Tibial nerve (tissue), 3 donors: ENCODE measurements around a stretch of chr1.

DNA sequence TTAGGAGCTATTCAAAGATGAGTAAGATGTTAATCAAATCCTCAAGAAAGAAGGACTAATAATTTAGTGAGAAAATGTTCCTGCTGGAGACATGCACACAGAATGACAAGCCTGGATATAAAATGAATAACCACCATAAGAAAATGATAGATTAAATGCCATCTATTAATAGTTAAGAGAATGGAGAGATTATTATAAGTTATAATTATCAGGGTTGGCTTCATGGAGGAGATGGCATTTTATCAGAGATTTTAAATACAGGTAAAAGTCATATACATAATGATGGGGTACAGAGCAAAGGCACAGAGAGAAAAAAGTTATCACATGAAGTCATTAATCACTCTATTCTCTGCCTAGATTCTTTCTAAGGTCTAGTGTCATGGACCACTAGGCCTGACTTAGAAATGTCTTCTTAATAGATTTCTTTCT lies 637.5 kb upstream of the CAMK1G start:
- PRO-cap = no peak
- RAMPAGE, long total RNA, 3 experiments = no peak in any of the 3 experiments

- PRO-cap = no peak
- RAMPAGE, long total RNA, 3 experiments = no peak in any of the 3 experiments
Observed at GRCh38 chr1:209427252-209427605, 156.3 kb upstream of the CAMK1G start.

DNA sequence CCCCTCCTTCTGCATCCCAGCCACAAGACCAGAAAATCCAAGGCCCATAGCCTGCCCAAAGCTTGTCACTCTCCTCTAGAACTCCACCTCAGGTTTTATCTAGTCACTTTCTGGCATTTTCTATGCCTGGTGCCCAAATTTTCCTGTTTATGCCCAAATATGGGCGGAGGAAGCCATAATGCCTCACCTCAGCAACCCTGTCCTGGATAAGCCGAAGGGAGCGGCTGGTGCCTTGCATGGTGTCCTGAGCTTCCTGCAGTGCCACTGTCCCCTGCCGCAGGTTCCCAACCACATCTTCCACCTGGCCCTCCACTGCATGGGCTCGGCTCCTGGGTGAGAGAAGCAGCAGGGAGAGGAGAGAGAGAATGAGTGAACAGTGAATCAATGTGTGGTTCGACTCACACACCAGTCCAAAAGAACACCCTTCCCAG lies 34.2 kb downstream of the CAMK1G start:
- PRO-cap = no peak
- RAMPAGE, long total RNA, 3 experiments = no peak in any of the 3 experiments

DNA sequence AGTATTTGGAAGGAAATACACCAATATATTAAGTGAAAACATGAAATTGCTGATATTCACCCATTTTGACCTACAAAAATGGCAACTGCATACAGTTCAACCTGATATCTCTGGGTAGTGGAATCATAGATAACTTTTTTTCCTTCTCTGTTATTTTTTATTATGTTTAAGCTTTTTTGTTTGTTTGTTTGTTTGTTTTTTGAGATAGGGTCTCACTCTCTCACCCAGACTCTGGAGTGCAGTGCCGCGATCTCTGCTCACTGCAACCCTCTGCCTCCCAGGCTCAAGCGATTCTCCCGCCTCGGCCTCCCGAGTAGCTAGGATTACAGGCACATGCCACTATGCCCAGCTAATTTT lies 10.0 kb downstream of the LAMB3 start:
- PRO-cap = no peak
- RAMPAGE, long total RNA, 3 experiments = no peak in any of the 3 experiments

GRCh38 chr1:209685746-209686574 lies 10.7 kb downstream of the G0S2 start:
- PRO-cap = no peak
- RAMPAGE, long total RNA, 3 experiments = no peak in any of the 3 experiments

- PRO-cap = no peak
- RAMPAGE, long total RNA, 3 experiments = no peak in any of the 3 experiments
Observed at GRCh38 chr1:209884623-209885275, 53.3 kb upstream of the SYT14 start.

DNA sequence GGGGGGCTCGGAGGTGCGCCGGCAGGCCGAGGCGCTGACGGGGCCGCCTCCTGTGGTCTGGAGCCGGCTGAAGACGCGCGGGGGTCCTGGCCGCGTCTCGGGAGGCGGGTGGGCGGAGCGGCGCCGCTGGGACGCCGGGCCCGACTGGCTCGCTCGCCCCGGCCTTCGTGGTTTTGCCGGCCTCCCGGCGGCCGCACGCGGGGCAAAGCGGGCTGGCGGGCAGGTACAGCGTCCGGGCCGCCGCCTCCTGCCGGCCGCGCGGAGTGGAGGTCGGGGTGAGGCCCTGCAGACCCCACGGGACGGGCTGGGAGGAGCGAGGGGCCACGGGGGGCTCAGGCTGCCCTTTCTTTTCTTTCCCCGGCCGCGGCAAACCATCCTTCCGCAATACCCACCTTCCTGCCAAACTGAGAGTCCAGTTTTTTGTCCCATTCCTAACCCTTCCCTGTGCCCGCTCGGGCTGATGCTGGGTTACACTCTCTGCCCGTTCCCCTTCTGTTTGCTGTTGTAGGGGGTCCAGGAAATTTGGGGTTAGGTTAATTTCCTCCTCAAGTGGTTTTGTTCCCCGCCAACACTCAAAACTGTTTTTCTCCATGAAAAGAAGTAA lies 413 bp downstream of the SYT14 start:
- PRO-cap = no peak
- RAMPAGE, long total RNA, 3 experiments = no peak in any of the 3 experiments

- PRO-cap = no peak
- RAMPAGE, long total RNA, 3 experiments = no peak in any of the 3 experiments
Observed at GRCh38 chr1:210070017-210070216, 131.9 kb downstream of the SYT14 start.

GRCh38 chr1:210222267-210222736 lies 10.3 kb upstream of the SERTAD4 start:
- PRO-cap = no peak
- RAMPAGE, long total RNA, 3 experiments = no peak in any of the 3 experiments

DNA sequence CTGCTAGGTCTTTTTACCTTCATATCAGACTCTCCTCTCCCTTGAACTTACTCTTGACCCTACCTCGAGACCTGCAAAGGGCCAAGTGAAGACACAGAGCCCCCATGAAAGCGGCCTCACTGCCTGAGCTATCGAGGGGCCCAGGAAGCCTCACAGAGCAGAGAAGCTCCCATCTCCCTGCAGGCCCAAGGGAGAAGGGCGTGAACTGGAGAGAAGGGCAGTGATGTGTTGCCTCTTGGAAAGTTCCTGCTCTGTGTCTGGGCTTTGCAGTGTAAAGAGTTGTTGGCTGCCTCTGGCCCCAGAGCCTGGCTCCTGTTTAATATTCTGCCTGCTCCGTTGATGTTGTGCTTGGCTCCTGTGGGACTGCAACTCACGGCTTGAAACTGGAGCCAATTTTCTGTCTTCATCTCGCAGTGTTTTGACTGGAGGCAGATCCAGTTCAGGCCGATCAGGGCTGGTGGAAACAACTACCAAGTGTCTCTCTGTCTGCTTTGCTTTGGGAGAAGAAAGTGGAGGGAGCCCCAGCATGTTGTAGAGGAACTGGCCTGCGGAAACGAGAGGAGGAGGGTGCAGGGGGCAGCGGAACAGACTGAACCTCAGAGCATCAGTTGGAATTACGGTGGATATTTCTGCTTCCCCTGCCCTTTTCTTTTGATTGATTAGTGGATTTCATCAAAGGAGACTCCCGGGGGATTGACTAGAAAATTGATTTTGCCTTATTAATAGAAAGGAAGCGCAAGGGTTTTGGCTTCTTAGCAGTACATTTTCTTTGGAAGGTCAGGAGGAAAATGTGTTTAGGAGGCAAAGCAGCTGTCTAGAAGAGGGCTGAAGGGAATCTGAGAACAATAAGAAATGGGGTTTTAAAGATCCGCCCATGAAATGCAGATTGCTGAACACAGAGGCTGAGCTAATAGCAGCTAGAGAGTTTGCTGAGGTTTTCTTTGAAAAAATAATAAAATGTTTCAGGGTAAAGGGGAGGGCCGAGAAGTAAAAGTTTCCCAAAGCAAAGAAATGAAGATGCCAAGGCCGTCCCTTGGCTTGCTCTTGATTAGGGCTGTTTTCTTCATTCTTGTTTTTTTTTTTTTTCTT lies 4.6 kb downstream of the SERTAD4 start:
- PRO-cap = bidirectional peak, plus-strand start at position 499 of the sequence, minus-strand start at position 311 of the sequence
- RAMPAGE, long total RNA, 3 experiments = no peak in any of the 3 experiments

DNA sequence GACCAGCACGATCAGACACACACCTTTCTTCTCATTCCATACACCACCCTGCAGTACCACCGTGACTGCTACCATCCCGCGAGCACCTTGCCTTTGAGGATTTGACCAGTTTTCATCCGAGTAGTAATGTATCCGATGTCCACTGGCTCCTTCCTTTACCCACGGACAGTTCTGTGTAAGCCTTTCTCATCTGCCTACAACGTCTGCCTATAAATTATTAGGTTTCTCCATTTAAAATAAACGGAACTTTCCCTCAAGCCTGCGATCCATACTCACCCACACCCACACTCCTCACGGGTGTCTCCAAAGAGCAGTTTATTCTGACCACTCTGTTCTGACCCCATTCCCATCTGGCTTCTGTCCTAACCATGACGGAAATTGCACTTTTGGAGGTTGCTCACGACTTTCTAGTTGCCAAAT lies 16.7 kb upstream of the HHAT start:
- PRO-cap = no peak
- RAMPAGE, long total RNA, 3 experiments = no peak in any of the 3 experiments

DNA sequence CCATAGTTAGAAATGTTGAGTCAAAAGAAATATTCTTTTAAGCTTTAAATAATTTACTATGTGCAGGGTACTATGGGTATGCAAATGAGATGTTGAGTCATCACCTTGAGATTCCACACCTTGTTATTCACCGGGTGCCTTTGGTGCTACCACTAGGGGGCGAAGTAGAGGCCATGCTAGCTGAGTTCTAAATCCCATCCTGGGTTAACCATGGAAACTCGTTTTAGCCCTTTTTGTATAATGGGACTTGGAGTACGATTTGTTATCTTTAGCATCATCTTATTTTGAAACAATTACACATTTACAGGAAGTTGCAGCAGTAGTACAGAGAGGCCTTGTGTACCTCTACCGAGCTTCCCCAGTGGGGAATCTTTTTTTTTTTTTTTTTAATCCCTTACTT lies 45.7 kb downstream of the HHAT start:
- PRO-cap = no peak
- RAMPAGE, long total RNA, 3 experiments = no peak in any of the 3 experiments

GRCh38 chr1:210446449-210446838 lies 117.7 kb downstream of the HHAT start:
- PRO-cap = no peak
- RAMPAGE, long total RNA, 3 experiments = no peak in any of the 3 experiments

DNA sequence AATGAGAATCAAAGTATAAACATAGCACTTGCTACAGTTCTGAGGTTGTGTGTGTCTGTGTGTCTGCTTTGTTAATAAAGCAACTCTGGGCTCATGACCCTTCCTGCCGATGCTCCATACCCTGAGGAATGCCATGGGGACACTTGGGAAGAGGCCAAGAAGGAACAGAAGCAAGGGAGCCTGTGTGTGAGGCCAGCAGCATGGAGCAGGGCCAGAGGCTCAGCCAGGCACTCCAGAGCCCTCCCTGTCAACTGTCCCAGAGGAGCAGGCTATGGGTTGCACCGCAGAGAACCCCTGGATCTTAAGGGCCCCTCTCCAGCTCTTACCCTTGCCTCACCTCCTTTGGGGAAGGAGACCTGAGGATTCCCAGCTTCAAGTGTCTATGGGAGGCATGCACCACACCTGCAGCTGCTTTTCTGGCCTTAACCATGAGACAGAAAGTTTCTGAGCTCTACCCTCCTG lies 353.6 kb downstream of the HHAT start:
- PRO-cap = no peak
- RAMPAGE, long total RNA, 3 experiments = no peak in any of the 3 experiments

GRCh38 chr1:211228912-211229345 lies 30.2 kb upstream of the RCOR3 start:
- PRO-cap = no peak
- RAMPAGE, long total RNA, 3 experiments = no peak in any of the 3 experiments

DNA sequence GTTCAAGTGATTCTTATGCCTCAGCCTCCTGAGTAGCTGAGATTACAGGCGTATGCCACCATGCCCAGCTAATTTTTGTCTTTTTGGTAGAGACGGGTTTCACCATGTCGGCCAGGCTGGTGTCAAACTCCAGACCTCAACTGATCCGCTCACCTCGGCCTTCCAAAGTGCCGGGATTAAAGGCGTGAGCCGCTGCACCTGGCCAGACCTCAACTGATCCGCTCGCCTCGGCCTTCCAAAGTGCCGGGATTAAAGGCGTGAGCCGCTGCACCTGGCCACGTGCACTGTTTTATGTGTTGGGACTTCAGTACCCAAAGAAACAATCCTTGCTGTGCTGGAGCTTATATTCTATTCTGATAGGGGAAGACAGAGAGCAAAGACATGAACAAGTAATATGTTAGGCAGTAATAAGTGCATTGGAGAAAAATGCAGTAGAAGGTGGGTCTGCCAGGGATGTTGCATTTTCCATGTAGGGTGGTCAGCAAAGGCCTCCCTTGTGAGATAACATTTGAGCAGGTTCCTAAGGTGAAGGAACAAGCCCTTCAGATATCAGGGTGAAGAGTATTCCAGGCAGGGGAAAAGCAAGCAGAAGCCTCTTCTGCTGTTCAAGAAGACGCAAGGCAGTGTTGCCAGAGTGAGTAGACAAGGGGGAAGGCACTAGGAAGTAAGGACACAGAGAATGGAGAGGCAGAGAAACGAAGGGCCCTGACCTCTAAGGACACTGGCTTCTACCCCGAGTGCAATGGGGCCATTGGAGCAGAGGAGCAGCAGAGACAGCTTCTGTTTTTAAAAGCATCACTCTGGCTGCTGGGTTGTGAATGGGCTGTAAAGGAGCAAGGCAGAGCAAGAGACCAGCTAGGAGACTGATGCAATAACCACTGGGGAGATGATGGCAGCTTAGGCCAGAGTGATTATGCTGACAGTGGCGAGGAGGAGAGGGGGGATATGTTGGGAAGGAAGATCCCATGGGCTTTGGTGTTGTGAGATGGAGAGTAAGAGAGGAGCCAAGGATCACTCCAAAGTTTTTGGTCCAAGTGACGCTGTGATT lies 10.4 kb downstream of the TRAF5 start:
- PRO-cap = no peak
- RAMPAGE, long total RNA, 3 experiments = no peak in any of the 3 experiments

- PRO-cap = no peak
- RAMPAGE, long total RNA, 3 experiments = no peak in any of the 3 experiments
Observed at GRCh38 chr1:211521239-211521982, 29.4 kb upstream of the RD3 start.

GRCh38 chr1:211524460-211525093 lies 32.6 kb upstream of the RD3 start:
- PRO-cap = no peak
- RAMPAGE, long total RNA, 3 experiments = no peak in any of the 3 experiments

DNA sequence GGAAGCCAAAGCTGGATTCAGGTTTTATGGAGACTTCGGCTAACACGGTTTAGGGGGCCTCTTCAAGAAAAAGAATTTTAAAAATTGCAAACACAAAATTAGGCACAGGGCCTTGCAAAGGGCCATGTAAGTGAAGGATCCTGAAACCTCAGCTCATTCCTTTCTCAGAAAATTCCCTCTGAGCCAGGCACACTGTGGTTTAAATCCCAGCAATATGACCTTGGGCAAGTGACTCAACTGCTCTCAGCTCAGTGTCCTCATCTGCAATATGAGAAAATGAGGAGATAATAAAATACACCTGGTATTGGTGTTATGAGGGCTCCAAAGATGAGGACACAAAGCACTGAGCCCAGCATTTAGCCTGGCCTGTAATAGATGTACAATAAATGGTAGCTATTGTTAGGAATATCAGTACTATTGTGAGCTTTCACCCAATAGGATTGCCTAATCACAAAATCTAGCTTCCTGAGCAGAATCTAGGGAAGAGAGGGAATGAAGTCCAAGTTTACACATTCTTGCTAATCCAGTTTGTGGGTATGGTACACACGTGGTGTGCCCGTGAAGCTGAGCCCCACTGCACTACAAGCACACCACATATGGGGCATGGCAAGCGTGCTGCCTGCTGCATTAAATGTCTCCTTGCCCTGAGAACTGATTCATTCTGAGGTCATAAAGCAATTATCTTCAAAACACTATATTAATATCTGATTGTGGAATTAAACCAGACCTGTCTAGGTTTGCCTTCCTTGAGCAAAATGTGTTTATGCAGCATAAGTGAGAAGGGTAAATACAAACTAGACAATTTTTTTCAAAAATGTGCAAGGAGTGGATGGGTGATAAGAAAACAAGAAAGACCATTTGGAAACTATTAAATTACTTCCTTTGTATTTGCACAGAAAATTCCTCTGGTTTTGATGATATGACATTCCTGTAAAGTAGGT lies 24.3 kb upstream of the SLC30A1 start:
- PRO-cap = no peak
- RAMPAGE, long total RNA, 3 experiments = no peak in any of the 3 experiments

- PRO-cap = no peak
- RAMPAGE, long total RNA, 3 experiments = no peak in any of the 3 experiments
Observed at GRCh38 chr1:211607443-211607885, 28.5 kb upstream of the SLC30A1 start.